ENCODE results near the genes SELENOI, DRC1 and CIB4.

GRCh38 chr2:25340093-25340972 lies 1.4 kb downstream of the DNMT3A start:
- PRO-cap, result no peak
- RAMPAGE, long total RNA, result no peak

- PRO-cap, result bidirectional peak, plus-strand start at chr2:25377072, minus-strand start at chr2:25376852; bidirectional peak, plus-strand start at chr2:25377298, minus-strand start at chr2:25377213; unidirectional peak, minus-strand start at chr2:25377439
- RAMPAGE, long total RNA, result no peak
These were observed 35.2 kb upstream of the DNMT3A start for GRCh38 chr2:25376606-25377692.

GRCh38 chr2:25420643-25421232 lies 79.0 kb upstream of the DNMT3A start:
- PRO-cap, result no peak
- RAMPAGE, long total RNA, result no peak

DNA sequence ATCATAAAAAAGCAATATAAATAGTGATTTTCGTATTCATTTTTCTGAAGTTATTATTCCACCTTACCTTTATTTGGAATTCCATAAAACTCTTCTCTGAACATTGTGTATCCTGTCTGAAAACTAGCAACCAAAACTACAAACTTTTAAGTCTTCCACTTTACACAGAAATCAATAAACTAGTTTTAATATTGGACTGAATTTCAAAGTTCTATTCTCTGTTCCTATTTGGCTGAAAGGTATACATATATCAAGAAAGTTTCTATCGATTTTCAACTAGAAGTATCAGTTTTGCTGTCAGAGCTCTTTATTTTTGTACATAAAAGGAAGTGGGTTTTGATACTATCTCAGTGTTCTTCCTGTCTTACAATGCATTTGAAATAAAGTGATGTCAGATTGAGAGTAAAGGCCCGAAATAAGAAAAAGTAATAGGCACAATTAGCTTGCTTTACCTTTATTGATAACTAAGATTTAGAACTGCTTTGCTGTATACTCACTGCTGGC lies 83.8 kb downstream of the ASXL2 start:
- PRO-cap, result no peak
- RAMPAGE, long total RNA, result no peak

GRCh38 chr2:25816237-25816835 lies 62.0 kb downstream of the ASXL2 start:
- PRO-cap, result no peak
- RAMPAGE, long total RNA, result no peak

DNA sequence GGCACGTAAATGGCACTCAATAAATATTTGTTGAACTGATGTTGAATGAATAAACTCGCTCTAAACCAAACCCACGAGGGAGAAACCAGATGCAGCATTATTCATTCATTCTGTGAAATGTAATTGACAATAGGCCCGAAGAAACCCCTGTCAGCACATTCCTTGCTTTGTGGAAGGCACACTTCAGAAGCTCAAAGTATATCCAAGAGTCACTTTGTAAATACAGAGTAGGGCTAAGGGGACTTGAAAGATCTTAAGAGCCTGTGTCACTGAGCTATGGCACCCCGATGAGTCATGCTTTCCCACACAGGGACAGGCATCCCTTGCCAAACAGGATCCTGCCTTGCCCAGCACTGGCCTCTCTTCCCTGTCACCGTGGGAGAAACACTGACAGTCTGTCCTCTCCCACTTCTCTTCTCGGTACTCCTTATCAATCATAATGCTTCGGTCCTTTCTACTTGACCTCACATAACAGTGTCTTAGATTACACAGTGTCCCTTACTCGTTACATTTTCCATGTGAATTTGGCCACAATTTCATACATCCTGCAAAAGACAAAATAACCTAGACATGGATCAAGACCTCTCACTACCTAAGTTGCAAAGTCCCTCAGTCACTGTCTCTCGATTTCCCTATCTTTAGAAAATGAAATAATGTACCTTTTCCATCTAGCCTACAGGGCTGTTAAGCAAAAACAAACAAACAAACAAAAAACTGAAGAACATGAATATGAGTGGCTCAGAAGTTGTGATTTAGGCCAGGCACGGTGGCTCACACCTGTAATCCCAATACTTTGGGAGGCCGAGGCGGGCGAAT lies 21.3 kb upstream of the RAB10 start:
- PRO-cap, result no peak
- RAMPAGE, long total RNA, result no peak

DNA sequence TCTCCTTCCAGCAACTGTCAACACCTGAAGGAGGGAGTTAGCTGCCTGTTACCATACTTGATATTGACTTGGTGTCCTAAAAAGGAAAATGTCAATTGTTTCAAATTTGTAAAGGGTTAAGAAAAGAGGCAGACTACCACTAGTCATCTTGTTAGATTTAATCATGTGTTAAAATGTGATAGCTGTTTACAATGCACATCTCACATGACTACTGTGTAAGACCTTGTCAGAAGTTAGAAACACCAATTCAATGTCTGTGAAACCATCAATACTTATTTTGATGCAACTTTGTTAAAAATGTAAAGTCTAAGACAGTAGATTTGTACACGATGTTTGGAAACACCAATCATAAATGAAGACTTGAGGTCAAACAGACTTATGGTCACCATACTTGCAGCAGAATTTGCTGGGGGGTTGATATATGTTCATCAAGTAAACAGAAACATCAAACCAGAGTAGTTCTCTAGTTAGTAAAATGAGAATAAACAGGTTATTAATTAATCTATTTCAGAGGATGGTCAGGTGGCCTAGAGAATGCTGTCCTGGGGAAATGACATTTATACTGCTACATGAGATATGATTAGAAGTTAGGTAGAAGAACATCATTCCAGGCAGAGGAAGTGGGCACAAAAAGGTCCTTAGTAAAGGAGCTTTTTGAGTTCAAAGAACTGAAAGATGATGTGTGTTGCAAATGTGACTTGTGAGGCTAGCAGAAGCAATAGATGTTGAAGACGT lies 33.8 kb downstream of the RAB10 start:
- PRO-cap, result no peak
- RAMPAGE, long total RNA, result no peak

DNA sequence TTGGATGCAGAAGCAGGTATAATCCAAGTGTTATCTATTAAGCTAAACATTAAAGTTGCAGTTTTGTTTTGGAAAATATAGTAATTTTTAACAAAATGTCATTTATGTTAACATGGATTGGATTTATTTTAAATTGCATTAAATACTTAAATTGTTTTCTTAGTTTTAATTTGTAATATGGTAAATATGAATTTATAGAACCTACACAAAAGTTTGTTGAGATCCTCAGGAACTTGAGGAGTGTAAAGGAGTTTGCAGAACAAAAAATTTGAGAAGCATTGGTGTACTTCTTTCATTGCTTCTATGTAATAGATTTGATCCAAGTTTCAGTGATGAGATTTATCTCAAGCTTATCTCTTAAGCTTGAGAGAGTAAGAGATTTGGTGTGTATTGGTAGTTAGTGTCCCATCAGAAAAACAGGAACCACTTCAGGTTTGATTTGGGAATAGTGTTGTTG lies 38.9 kb downstream of the RAB10 start:
- PRO-cap, result no peak
- RAMPAGE, long total RNA, result no peak

- PRO-cap, result no peak
- RAMPAGE, long total RNA, result no peak
These were observed 49.6 kb upstream of the GAREM2 start for GRCh38 chr2:26123162-26123716.

GRCh38 chr2:26162272-26162584 lies 10.7 kb upstream of the GAREM2 start:
- PRO-cap, result no peak
- RAMPAGE, long total RNA, result no peak

GRCh38 chr2:26245685-26246397 lies 1.1 kb downstream of the HADHB start:
- PRO-cap, result no peak
- RAMPAGE, long total RNA, result no peak

GRCh38 chr2:26345911-26346424 lies at the start of gene SELENOI:
SELENOI (plus strand) TSS chr2:26346143.
- PRO-cap, result bidirectional peak, plus-strand start at chr2:26346146, minus-strand start at chr2:26345760; bidirectional peak, plus-strand start at chr2:26346278, minus-strand start at chr2:26346344; bidirectional peak, plus-strand start at chr2:26346378, minus-strand start at chr2:26346379
- RAMPAGE, long total RNA, result no peak

GRCh38 chr2:26381690-26382484 lies 19.8 kb upstream of the DRC1 start:
- PRO-cap, result no peak
- RAMPAGE, long total RNA, result no peak

DNA sequence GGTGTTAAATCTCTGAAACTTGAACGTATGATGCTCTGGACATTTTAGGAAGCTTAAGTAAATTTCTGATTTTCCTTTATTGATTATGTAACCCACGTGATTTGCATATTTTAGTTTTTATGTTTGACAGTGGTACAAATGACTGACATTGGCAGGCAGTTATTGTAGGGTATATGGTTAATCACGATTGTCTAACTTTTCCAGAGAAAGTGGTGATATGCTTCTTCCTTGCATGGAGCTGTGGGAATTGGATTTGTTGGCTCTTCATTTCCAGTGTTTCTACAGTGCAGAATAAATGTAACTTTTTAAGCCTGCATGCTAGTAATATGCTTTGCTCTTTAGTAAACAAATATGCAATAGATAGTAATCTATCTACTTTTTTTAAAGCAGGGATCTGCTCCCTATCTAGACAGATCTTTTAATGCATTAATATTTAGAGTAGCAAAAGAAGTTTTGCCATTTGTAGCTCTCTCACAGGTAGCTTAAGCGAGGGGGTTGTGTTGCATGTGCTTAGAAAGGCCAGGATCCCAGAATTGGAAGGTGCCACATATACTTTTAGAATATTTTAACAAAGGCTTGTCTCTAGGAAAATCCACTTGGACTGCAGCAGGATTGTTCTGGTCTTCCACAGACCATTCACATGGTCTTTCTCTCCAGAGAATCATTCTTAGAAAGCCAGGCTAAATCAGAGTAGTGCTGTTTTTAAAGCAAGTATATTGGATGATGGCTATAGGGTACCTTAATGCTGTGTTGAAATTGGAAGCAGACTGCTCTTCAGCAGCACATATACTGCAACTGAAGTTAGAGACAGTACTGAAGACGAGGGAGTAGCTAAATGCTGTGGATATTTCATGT lies 8.5 kb upstream of the DRC1 start:
- PRO-cap, result no peak
- RAMPAGE, long total RNA, result no peak

- PRO-cap, result bidirectional peak, plus-strand start at chr2:26401933, minus-strand start at chr2:26401834; bidirectional peak, plus-strand start at chr2:26402220, minus-strand start at chr2:26402121
- RAMPAGE, long total RNA, result no peak
These were observed at the start of gene DRC1 for GRCh38 chr2:26401485-26402508. DRC1 (plus strand) TSS chr2:26401920.

DNA sequence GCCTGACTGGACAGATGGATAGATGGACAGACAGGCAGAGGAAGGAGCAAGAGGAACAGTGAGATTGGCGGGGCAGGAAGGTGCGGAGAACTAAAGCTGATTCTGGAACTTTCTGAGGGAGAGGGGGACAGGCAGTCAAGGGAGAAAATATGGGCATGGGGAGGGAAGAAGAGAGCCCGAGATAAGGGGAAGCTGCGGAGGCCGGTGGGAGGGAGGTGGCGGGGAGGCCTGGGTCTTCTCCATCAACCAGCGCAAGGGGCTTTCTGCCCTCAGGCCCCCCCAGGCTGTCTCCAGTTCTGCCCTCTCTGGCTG lies 70.9 kb downstream of the DRC1 start:
- PRO-cap, result no peak
- RAMPAGE, long total RNA, result no peak

GRCh38 chr2:26641242-26641711 lies at the start of gene CIB4:
CIB4 (minus strand) TSS chr2:26641366.
- PRO-cap, result bidirectional peak, plus-strand start at chr2:26641477, minus-strand start at chr2:26641331
- RAMPAGE, long total RNA, result no peak

GRCh38 chr2:26691768-26692212 lies 732 bp upstream of the KCNK3 start:
- PRO-cap, result no peak
- RAMPAGE, long total RNA, result no peak

- PRO-cap, result no peak
- RAMPAGE, long total RNA, result no peak
These were observed 14.4 kb downstream of the KCNK3 start for GRCh38 chr2:26706784-26707546.

DNA sequence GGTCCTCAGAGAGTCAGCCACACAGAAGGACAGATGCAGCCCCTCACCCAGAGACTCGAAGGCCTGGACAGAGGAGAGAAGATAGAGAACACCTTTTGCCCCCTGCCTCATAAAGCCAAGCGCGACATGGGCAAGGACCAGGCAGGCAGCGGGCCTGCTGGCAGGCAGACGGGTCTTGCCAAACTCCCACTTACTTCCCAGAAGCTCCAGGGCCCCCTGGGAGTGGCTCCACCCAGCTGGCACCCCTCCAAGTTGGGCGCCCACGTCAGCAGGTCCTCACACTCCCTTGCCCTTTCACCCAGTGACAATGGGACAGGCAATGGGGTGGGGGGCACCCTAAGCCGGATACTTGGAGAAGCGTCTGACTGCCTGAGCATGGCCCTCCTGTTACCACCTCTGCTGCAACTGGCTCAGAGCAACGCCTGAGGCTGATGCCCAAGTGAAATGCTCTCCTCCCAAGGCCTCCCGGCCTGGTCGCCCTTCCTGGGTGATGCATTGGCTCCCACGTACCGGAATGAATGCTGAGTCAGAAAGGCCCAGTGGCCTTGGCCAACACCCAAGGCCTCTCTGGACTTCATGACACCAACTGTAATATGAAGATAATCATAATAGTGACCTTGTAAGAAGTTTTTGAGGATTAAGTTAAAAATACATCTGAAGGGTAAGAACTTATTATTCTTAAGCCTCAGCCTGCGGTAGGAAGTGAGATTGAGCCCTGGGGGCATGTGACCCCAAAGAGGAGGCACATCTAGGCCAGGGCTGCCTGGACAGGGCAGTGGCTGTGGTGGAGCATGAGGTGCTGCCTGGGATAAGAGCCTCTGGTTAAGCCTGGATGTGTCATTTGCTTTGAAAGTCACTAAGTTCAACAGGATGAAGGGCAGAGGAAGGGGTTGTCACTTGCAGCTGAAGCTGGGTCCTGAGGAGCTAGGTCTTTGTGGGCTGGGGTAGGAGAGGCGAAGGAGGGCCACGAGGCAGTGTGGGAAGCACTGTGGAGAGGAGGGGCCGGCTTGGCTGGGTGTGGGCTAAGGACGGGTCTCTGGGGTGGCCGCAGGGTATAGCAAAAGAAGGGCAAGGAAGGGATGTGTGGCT lies 31.7 kb downstream of the KCNK3 start:
- PRO-cap, result no peak
- RAMPAGE, long total RNA, result no peak

Data from GM23338 (cell line).